SJCRH30 (cell line): ENCODE results near the gene NDE1.

DNA sequence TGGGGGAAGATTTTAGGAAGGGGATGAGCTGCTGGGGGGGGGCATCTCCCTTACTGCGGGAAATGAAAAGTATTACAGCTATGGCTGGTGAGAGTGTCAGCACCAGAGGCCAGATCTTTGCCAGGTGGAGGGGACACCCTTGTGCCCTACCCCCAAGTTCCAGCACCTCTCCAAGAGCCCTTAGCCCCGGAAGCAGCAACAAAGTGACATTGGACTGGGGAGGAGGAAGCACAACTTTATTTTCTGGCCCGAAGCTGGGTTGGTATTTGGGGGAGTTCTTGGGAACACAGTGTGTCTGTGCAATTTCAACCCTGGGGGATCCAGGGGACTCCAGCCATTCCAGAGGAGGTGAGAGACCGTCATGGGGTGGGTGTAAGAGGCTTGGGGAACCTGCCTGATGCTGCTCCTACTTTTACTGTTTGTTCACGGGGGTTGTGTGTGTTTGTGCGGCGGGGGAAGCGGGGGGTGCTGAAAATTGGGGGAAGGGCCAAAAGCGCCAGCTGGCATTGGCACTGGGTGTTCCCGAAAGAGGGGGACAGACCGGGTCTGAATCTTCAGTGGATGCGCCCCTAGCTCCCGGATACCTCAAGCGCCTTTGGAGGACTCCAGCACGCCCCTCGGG, 230.2 kb downstream of the MRTFB start:
- RAMPAGE, long total RNA = no peak

DNA sequence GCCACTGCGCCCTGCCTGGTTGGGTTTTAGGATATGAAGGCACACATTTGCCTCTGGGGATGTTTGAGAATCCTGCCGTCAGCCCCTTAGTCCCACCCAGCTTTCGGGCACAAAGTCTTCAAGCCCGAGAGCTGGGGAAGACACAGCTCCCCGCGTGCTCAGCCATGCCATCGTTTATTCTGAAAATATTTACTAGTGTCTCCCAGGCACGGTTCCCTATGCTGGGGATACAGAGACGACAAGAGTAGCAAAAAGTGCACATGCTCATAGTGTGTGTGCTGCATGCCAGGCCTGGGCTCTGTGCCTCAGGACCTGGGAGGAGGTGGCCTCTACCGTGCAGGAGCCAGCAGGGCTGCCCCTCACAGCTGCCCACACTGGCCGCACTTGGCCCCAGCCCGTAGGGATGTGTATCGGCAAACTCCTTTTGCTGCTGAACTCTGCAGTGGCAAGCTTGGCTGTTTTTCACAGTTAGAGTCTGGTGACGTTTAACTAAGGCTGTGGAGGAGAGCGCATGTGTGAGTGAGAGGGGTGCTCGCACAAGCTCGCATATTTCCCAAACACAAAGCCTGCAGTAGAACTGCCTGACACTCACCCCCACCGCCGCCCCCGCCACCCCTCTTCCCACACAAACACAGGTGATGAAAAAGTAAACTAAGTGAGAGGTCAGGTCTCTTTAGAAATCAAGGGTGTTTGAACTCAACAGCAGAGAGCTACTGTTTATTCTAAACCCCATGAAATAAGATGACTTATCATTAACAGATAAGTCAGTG, 266.4 kb downstream of the MRTFB start:
- RAMPAGE, long total RNA = no peak

DNA sequence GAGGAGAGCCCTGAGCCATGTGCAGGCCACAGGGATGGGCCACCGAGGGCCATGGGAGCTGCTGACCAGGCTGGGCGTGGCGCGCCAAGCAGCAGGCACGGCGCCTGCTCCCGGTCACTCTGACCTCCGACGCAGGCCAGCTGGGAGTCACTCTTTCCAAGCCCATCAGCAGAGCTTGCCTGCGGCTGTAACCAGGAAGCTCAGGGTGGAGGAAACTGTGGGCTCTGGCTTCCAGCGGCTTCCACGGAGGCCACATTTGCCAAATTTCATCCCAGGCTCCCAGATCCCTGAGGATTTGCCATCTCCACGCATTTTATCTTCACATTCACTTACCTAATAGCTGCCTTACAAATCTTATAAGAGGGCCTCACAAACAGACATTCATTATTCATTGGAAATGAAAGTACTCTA, 259.8 kb downstream of the PARN start:
- RAMPAGE, long total RNA = no peak

DNA sequence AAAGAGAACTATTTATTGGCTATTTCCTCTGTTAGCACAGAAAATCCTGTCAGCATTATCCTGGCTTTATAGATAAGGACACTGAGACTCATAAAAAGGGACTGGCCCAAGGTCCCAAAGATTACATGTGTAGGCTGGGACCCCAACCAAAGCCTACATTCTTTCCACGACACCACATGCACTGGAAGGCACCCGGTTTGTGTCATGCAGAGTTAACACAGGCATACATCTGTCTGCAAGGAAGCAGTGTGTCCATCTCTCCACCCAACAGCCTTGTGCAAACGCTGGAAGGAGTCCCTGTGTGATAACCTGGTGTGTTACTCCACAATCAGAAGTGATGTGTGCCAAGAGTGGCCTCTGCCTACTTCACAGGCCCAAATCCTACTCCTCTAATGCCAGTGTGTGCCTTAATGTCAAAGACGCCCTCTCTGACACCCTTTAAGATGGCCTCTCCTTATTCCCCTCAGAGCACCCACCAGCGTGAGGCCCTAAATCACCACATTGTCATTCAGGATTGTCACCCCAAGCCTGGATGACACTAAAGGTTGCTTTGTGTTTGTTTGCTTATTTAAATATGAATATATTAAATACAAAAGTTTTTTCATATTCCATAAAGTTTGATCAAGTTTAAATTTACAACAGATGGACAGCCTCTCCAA, 139.7 kb downstream of the PARN start:
- RAMPAGE, long total RNA = no peak

- RAMPAGE, long total RNA = no peak
These were observed 29.1 kb upstream of the RRN3 start for GRCh38 chr16:15123033-15123751.

- RAMPAGE, long total RNA = no peak
These were observed 47.0 kb upstream of the RRN3 start for GRCh38 chr16:15140865-15141579.

DNA sequence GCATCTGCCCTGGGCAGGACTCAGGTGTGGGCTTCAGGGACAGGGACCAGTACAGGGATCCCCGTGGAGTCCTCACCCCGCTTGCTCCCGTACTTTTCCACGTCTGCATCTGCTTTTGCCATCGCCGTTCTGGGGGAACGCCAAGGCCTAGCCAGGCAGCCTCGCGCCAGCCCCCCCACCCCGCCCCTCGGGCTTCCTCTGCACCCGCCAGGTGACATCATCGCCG, 48.4 kb upstream of the RRN3 start:
- RAMPAGE, long total RNA = no peak

GRCh38 chr16:15144169-15144680, 50.2 kb upstream of the RRN3 start:
- RAMPAGE, long total RNA = no peak

- RAMPAGE, long total RNA = no peak
These were observed 73.0 kb downstream of the BMERB1 start for GRCh38 chr16:15507302-15507795.

DNA sequence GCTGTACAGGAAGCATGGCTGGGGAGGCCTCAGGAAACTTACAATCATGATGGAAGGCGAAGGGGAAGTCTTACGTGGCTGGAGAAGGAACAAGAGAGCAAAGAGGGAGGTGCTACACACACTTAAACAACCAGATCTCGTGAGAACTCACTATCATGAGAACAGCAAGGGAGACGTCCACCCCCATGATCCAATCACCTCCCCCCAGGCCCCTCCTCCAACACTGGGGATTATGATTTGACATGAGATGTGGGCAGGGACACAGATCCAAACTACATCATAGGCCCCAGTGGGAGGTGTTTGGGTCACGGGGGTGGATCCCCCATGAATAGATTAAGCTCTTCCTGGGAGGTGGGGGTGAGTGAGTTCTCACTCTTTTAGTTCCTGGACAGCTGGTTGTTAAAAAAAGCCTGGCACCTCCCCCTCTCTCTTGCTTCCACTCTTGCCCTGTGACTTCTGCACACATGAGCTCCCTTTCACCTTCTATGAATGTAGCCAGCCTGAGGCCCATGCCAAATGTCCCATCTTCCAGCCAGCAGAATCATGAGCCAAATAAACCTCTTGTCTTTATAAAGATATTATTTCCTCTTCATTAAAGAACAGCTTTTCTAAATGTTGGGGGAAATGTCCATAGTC, 79.2 kb downstream of the MARF1 start:
- RAMPAGE, long total RNA = no peak

GRCh38 chr16:15611659-15612165, 31.2 kb downstream of the MARF1 start:
- RAMPAGE, long total RNA = no peak

- RAMPAGE, long total RNA = no peak
These were observed 7.1 kb downstream of the MARF1 start for GRCh38 chr16:15635675-15636379.

DNA sequence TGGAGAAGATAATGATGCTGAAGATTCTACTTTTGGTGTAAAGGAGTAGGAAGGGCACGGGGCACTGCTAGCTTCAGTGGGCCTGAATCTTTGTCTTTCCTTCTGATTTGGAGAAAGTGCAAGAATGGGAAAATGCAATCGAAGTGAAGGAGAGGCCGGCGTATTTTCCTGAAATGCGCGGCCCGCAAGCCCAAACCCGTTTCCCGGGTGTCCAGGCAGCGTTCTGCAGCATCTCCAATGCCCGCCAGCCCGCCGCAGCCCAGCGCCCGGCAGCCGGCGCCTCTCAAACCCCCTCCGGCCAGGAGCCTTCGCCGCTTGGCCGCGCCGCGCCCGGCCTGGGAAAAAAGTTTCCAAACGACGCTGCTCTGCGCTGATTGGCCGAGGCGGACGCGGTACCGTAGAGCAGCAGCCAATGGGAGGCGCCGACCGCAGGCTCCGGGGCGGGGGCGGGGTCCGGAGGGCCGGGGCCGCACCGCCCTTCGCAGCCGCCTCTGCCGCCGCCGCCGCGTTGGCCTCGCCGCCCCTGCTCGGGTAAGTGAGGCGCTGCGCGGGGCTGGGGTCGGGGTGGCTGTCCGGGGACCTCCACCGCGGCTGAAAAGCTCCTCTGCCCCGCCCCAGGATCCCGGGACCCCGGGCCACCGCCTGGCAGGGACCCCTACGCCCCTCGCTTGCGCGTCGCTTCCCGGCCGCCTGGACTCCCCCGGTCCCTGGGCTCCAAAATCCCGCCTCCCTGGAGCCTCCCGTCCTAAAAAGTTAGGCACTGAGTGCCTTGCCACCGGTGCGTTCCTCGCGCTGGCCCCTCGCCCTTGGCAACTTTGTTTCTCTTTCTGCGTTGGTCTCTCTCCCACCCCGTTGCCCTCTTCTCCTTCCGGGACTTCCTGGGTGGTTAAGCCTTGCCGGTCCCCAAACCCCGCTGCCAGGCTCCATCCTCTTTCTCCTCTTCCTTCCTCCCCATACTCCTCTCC, at the start of gene NDE1:
TSS of gene NDE1 (plus strand) at position 482 of the 965 bp plus-strand sequence.
- RAMPAGE, long total RNA = no peak

GRCh38 chr16:15650729-15651447, 843 bp downstream of the NDE1 start:
- RAMPAGE, long total RNA = no peak

DNA sequence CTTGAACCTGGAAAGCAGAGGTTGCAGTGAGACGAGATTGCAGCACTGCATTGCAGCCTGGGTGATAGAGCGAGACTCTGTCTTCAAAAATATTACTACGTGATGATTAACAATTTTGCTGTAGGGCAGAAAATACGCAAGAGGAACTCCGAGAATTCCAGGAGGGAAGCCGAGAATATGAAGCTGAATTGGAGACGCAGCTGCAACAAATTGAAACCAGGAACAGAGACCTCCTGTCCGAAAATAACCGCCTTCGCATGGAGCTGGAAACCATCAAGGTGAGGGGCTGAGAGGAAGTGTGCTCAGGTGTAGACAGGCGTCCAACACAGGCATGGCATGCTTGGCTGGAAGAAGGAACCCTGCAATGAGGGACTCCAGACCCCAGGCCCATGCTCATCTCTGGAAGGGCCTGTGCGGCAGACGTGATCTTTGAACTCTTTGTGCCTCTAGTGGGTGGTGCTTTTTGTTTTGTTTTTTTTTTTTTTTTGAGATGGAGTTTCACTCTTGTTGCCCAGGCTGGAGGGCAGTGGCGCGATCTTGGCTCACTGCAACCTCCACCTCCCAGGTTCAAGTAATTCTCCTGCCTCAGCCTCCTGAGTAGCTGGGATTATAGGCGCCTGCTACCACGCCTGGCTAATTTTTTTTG, 17.2 kb downstream of the NDE1 start:
- RAMPAGE, long total RNA = no peak

GRCh38 chr16:15672274-15672593, 22.2 kb downstream of the NDE1 start:
- RAMPAGE, long total RNA = no peak

- RAMPAGE, long total RNA = no peak
These were observed 53.8 kb downstream of the NDE1 start for GRCh38 chr16:15703884-15704195.

DNA sequence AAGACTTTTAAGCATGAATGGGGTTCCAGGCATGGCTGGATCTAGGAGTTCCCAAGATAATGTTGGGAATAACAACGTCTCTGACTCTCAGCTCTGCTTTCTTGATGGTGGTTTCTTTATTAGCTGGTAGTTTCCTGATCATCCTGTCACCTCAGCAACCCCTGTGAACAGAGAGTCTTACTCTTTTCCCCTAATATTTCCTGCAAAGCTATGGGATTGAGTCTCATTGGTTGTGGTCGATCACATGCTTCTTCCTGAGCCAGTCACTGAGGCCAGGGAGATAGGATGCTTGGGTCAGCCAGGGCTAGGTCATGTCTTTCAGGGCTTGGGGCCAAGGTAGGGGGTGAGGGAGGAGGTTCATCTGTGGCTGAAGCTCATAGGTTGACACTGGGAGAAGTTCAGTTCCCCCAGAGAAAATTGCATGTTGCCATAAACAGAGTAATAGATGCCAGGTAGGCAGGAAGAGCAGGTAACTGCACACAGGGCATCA, 114.3 kb downstream of the ABCC1 start:
- RAMPAGE, long total RNA = no peak

- RAMPAGE, long total RNA = no peak
These were observed 112.0 kb downstream of the ABCC6 start for GRCh38 chr16:16111178-16111801.

DNA sequence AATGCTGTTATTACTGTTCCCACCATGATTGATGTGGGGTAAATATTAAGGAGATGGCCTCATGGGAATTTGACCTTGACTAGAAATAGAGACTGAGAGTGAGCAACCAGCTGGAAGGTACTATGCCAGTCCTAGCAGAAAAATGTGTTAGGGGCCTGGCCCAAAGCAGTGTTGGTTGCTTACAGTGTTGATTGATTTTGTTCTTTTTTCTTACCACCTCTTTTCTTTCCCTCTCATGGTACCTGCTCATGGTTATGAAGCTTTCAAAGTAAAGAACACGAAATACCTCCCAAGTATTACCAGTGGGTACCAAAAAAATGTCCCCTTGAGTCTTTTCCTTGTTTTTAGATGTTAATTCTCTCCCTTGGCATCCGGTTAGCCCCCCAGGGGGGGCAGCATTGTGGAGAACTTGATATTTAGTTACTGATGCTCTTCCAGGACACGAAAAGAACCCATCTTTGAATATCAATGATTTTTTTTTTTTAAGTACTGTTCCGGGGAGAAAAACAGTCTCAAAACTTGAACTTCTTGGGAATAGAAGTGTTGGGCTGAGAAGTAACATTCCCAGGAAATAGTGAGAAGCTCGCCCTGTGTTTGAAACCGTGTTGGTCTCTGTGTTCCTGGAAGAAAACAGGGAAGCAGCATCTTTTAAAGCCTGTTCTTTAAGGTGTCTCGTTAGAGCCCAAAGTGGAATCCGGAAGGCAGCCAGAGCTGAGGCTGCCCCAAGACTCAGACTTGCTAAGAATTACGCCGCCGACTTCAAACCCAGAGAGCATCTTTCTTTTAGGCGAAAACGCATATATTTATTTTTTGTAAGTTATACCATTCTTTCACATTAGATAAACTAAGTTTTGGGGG, 80.9 kb downstream of the ABCC6 start:
- RAMPAGE, long total RNA = no peak